Daoy (cell line): ENCODE data around the gene WDR76.

GRCh38 chr15:42730251-42731031 lies 6.5 kb downstream of the CDAN1 start:
- RAMPAGE, long total RNA = no peak

- RAMPAGE, long total RNA = no peak
These were observed 17.0 kb upstream of the CCNDBP1 start for GRCh38 chr15:43168220-43168594.

- RAMPAGE, long total RNA = no peak
These were observed 13.3 kb downstream of the TGM5 start for GRCh38 chr15:43253184-43253981.

DNA sequence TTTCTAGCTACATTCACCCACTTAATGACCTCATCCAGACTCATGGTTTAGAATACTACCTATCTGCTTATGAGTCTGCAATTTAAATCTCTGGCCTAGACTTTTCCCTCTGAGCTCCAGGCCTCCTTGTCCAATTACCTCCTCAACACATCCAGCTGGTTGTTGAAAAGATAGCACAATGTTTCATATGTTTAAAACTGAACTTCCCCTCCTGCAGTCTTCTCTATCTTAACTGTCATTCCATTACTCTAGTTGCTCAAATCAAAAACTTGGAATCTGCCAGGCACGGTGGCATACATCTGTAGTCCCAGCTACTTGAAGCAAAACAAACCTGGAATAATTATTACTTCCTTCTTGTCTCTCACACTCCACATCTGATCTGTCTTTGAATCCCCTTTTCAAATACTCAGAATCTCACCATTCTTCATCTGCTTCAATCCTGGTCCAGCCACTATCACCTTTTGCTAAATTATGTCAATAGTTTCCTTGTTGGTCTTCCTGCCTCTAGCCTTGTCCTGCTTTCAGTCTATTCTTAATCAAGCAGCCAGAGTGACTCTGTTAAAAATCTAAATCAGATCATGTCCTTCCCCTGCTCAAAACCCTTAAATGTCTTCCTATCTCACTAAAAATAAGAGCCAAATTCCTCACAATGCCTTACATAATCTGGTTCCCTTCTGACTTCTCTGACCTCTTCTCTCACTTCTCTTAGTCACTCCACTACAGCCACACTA lies 8.9 kb downstream of the TP53BP1 start:
- RAMPAGE, long total RNA = no peak

- RAMPAGE, long total RNA = no peak
These were observed 8.4 kb upstream of the MAP1A start for GRCh38 chr15:43508957-43509534.

DNA sequence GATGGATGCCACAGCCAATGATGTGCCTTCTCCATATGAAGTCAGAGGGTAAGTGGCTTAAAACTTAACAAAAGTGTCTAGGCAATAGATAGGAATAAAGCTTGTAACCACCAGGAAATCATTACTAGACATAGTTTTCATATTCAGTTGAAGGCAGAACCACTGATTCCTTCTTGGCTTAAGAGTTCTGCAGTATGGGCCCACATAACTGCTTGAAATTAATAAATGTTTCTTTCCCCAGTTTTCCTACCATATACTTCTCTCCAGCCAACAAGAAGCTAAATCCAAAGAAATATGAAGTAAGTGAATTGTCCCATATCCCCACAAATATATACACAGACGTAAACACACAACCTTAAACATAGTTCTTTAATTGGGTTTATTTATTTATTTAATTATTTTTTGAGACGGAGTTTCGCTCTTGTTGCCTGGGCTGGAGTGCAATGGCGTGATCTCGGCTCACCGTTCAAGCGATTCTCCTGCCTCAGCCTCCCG lies 6.4 kb downstream of the ELL3 start:
- RAMPAGE, long total RNA = no peak

- RAMPAGE, long total RNA = no peak
These were observed 99 bp downstream of the SERINC4 start for GRCh38 chr15:43800058-43800183.

- RAMPAGE, long total RNA = no peak
These were observed 10.1 kb downstream of the MFAP1 start for GRCh38 chr15:43814290-43814807.

- RAMPAGE, long total RNA = no peak
These were observed at the start of gene WDR76 for GRCh38 chr15:43826782-43827277. TSS of gene WDR76 (plus strand) at chr15:43827002.

- RAMPAGE, long total RNA = no peak
These were observed 52.7 kb downstream of the WDR76 start for GRCh38 chr15:43879219-43880229.

DNA sequence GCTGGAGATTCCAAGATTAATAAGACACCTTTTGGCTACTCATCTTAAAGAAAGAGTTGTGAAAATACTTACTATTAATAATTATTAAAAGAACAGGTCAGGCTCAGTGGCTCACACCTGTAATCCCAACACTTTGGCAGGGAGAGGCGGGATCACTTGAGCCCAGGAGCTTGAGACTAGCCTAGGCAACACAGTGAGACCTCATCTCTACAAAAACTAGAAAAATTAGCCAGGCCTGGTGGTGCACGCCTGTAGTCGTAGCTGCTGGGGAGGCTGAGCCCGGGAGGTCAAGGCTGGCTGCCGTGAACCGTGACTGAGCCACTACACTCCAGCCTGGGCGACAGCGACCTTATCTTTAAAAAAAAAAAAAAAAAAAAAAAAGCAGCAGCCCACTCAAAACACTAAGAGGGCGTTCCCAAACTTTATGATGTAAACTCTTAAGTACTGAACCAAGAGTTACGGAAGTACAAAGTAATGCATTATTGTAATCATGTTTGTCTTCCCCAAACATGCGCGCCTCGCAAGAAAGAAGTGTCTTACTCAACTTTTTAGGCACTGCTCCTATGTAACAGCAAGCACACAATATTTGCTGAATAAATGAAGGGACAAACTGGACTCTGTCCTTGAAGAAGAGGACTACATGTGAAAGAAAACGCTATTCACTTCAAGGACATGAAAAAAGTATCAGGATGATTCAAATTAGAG lies 1.0 kb downstream of the SPG11 start:
- RAMPAGE, long total RNA = no peak

- RAMPAGE, long total RNA = no peak
These were observed 19.8 kb upstream of the SPG11 start for GRCh38 chr15:44683175-44683769.

DNA sequence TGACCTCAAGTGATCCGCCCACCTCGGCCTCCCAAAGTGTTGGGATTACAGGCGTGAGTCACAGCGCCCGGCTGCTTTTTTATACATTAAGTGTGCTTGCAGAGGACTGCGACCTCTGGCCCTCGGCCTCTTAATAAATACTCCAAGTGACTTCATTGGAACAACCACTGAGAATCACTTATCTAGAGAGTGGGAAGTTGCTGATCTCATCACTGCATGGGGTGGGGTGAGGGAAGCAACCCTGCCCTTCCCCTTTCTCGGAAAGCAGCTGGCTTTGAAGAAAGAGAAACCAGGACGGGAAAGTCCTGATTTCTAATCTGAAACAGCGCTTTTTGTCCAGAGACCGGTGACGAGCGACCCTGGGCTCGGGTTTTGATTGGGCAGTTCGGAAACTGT lies 7.8 kb upstream of the TRIM69 start:
- RAMPAGE, long total RNA = no peak

DNA sequence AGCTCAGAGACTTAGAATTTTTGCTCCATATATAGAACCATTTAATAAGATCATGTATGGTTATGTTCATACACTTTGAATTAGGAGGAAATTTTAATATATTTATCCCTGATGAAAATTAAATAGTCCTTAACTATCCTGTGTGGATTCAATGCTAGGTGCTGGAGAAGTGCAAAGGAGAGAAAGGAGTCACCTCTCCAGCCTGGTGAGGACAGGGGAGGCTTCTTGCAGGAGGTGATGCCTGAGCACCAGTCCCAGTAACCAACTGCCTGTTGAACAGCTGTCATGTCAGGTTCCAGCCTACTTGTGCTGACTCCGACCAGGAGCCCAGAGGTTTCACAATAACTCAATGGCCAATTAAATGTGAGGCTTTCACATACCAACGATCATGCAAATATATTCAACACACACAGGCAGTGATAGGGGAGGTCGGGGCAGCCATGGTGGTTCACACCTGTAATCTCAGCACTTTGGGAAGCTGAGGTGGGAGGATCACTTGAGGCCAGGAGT lies 7.7 kb downstream of the SORD start:
- RAMPAGE, long total RNA = no peak

GRCh38 chr15:45131741-45132160 lies 2.0 kb downstream of the DUOX1 start:
- RAMPAGE, long total RNA = no peak

GRCh38 chr15:45156911-45157773 lies 27.3 kb downstream of the DUOX1 start:
- RAMPAGE, long total RNA = no peak

DNA sequence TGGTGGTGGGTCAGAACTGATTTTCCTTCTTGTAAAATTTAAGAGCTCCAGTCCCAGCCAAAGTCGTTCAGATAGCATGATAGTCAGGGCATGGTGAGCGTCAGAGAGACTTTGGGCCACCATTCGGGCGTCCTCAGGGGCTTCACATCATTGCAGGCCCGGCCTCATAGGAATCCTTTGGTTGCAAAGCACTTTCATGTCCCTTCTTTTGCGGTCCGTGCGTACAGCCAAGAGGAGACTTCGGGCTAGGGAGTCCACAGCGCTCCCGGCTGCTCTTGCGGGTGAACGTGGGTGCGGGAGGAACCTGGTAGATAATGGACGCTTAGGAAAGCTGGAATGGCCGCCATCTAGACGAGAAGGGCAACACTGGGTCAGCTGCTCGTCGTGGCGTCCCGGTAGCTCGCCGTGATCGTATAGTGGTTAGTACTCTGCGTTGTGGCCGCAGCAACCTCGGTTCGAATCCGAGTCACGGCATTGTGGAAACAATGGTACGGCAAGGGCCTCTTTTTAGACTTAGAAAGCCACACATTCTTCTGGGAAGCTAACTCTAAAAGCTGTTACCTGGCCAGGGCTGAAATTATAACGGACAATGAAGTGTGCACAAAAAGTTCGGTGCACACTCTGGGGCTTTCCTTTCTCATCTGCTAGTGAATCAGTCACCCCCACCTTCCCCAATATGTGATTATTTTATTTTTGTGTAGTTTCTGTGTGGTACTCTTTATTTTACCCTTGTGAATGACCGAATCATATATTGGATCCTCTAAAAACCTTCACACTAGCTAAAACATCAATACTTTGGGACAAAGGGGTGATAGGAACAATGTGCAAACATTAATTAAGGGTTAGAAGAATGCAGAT lies 13.2 kb upstream of the SHF start:
- RAMPAGE, long total RNA = no peak

- RAMPAGE, long total RNA = no peak
These were observed 24.1 kb downstream of the C15orf48 start for GRCh38 chr15:45454322-45455181.

DNA sequence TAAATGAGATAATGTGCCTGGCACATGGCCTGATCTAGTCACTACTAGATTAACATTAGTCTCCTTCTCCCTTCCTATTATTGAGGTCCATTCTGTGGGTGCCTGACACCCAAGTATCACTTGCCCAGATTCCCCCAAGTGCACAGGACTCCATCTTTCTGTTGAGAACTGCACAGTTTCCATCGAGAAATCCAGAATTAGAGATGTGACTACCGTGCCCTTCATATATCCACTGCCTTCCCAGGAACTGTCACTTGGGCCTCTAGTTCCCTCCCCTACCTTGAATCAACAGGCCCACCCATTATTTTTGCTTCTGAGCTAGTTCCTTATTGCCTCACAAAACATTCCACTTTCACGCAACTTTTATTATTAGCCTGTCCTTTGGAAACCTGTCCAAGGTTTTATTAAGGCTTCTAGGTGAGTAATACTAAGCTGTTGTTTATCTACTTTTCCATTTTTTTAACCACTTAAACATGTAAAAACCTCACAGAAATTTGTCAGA lies 17.1 kb upstream of the SLC30A4 start:
- RAMPAGE, long total RNA = no peak

DNA sequence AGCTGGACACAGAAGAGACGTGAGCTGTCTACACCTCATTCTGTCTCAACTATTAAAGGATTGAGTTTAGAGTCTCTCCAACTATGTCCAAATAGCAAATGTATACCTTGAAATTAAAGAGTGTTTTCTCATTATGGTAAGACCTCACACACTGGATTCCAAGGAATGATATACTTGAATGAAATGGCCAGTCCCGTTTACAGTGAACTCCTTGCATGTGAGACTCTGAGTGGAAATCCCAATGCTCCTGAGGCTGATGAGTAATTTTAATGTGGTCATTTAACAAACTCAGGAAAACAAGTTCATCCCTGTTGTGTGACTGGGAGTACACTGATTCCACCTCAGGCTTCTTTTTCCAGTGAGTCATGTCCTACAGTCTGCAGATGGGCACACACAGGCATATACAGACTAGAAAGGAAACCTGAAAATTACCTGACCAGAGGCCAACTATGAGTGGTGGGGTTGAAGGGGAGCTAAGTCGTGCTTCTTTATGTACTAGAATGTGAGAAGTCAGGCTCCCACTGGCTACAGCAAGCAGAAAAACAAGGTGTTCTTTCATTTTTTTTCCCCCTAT lies 5.7 kb downstream of the SQOR start:
- RAMPAGE, long total RNA = no peak